Skin of body (tissue), 2 donors: ENCODE measurements around a stretch of chr9.

DNA sequence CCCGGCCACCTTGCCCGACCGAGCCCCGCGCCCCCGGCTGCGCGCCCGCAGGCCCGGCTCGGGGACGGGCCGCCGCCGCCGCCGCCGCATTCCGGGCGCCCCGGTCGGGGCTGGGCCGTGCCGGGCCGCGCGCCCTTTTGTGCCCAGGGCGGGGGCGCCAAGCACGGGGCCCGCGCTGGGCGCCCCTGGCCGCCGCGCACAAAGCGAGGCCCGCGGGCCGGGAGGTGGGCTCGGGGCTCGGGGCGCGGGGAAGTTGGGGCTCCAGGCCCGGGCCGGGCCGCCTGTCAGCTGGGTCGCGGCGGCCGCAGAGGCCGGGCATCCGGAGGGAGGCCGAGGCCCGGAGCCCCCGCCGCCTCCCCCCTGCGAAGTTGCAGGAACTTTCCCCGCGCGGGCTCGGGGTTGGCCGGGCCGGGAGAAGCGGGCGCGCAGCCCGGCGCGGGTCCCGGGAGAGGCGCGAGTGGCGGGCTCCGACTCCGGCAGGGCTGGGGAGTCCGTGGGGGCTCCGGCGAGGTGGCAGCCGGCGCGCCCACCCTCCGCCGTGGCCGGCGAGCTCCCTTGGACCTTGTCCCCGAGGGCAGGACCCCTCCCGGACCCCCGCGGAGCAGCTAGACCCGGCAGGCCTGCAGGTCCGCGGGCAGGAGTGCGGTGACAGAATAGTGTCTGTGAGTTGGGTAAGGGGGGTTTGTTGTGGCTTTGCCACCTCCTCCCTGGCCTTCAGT is 685 bp downstream of the PHF2 start:
- RAMPAGE, long total RNA: no peak

- RAMPAGE, long total RNA: no peak
Observed at GRCh38 chr9:93673528-93673911, 97.1 kb downstream of the PHF2 start.

GRCh38 chr9:94085249-94085652 is 987 bp downstream of the PTPDC1 start:
- RAMPAGE, long total RNA: no peak

- RAMPAGE, long total RNA: no peak
Observed at GRCh38 chr9:94549507-94550287, 43.9 kb downstream of the FBP2 start.

DNA sequence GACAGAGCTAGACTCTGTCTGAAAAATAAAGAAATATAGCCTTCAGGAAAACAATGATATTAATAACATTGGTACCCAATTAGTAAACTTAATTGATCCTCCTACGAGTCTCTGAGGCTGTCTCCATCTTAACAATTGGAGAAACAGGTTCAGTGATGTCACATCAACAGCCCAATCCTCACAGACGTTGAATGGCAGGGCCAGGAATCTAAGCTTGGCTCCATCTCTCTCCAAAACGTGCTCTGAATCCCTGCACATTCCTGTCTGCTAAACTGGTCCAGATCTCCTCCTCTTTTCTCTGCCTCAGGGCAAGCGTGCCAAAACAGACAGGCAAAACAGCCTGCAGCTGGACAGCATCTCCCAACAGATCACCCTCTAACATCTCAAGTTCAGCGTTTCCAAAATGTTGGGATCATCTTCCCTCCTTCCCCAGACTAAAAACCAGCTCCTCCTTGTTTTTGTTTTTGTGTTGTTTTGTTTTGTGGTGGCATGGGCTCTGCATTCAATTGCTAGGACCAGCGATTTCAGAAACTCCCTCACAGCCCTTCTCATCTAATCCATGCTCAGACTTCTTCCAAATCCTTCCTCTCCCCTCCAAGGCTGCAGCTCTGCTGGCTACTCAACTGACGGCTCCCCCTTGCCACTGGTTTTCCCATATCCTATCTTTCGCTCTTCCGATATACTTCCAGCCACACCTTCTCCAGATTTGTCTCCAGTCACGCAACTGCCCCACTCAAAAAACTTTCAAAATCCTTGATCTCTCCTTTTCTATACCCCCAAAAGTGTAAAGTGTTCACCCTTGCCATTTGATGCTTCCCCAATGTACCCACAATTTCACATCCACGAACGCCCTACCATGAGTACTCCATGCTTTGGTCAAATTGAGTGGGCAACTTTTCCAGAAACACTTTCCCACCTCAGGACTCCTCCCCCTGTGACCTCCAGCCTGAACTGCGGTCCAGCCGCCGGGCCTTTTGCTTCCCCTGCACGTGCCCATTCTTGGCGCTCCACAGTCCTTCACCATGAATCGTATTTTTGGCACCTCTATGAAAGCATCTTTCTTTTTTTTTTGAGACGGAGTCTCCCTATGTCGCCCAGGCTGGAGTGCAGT is 6.3 kb downstream of the FBP1 start:
- RAMPAGE, long total RNA: no peak

DNA sequence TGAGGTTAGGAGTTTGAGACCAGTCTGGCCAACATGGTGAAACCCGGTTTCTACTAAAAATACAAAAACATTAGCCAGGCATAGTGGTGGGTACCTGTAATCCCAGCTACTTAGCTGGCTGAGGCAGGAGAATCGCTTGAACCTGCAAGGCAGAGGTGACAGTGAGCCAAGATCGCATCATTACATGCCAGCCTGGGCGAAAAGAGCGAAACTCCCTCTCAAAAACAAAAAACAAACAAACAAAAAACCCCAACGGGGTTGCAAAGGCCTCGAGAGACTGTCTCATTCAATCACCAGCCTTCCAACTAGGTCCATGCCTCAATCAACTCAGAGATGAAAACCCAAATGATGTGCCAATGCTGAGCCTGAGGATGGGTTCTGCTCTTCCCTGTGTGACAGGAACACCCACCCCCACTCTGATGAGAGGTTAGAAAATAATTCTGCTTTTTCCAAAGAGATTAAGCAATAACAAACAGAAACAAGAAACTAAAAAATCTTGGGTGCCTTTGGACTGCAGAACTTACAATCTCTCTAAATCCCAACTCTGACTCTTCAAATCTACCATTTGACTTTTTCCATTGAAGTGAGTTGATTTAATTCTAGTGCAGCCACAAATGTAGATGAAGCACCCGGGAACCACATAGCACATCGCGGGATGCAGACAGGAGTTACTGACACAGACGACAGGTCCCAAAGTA is 25.4 kb upstream of the FBP1 start:
- RAMPAGE, long total RNA: no peak

DNA sequence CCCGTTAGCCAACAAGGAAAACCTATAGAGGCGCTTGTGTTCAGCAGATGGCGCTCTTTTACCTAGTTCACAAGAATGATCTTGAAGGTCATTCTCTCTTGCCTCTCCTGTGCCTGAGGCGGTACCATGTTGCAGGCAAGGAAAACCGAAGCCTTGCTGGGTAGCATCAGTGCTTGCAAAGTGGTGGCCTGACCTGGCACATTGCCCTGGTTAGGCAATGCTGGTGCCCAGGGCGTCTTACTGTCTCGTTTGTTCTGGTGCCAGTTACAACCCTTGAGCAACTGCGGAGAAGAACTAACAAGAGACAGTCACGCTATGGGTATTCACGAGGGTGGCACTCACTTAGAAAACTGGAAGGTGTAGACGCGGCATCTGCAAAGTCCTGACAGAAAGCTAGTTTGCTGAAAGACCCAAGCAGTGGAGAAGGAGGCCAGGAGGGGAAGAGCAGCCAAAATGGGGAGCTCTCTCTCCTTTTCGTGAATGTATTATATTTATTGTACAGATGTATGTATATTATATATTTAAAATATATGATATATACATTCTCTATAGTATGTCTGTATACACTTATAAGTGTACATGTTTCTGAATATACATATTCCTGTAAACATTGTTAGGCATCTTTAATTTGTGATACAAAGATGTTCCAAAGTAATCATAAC is 56.8 kb downstream of the AOPEP start:
- RAMPAGE, long total RNA: no peak

- RAMPAGE, long total RNA: no peak
Observed at GRCh38 chr9:94827306-94828368, 101.1 kb downstream of the AOPEP start.

DNA sequence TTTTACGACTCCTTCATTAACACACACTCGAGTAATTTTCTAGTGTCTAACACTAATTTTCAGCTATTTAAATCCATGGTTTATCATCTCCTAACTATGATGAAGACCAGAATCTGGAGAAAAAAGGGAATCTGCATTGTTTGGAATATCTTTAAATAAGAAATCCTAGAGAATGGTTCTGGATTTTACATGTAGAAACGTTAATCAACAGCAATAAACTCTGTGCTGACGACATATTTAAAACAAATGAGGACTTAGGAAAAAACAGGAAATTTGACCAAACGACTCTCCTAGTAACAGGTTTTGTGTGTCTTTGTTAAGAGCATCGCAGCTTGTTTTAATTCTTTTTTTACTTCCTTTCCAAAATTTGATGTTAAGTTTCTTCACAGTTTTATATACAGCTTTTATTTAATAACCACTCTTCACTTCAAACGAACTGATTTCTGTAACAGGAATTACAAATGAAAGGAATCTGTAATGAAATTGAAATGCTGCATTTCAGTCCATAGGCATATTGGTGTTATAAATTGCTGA is 138.6 kb downstream of the AOPEP start:
- RAMPAGE, long total RNA: no peak

GRCh38 chr9:94870812-94871518 is 144.5 kb downstream of the AOPEP start:
- RAMPAGE, long total RNA: no peak

DNA sequence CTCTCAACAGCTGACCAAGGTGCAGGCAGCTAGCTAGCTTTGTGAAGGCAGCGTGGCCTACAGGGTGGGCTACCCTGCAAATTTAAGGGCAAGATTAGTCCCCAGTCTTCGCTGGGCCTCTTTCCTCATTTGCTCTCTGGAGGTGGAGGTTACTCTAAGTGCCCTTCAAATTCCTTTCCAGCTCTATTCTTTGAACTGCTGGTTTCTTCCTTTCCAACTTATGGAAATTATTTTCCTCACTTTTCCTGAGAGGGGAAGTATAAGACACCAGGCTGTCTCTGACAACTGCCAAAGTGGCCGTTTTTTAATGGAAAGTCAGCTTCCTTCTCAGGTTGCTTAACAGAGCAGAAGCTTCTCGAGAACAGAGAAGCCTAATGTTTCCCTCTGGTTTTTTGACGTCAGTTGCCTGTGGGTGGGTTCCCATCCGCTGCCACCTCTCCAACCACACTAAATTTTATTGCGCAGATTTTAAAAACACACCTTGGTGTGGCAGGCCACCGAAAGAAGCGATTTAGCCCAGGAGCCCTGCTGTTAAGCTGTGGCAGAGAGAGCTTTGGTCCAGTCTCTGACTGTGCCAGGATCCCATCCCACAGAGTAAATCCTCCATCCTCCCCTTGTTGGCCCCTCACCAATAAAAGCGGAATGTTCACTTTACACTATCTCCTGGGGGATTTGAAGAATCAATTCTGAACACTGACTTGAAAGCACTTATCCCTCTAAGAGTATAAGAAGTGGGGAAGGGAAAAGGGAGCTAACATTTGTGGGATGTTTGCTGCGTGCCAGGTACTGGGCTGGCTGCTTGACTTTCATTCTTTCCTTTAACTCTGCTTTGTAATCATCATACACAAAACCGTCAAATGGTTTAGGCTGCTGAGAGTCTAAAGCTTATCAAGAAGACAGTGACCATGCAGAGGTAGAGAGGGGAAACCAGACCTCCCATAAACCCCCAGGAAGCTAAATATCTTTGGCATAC is 181.5 kb downstream of the AOPEP start:
- RAMPAGE, long total RNA: no peak

GRCh38 chr9:94937413-94937989 is 211.0 kb downstream of the AOPEP start:
- RAMPAGE, long total RNA: no peak

DNA sequence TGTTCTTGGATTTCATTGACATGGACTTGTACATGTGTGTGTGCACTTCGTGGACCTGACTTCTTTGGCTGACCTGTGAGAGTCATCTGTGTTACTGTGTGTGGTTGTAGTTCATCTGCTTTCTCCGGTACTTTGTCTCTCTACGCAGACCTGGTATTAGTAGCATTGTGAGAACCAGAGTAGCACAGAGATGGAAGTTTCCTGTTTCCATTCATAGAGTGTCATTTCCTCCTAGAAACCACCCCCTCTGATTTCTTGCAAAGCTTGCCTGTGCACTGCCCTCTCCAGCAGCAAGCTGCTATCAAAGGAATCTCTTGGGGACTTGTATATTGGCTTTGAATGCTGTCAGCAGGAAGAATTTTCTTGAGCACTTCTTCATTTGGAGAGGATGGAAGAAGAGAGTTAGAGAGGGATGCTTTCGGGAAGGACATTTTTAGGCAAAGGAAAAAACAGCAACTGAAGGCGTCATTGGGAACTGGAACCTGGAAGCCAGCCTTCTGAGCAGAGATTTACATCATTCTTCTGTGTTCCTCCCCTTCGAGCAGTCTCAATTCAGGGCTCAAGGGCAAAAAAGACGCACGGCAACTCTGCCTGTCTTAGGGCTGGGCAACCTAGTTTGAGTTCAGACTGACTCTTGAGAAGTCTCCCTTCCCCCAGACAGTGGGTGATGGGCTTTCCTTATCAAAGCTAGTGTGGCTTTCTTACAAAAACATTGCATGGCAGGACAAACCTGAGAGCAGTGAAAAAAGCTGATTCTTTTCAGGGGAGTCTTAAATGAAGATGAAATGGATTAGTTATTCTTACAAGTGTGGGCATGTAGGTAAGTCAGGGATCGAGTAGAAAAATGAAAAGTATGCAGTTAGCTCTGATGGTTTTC is 226.2 kb downstream of the AOPEP start:
- RAMPAGE, long total RNA: no peak

DNA sequence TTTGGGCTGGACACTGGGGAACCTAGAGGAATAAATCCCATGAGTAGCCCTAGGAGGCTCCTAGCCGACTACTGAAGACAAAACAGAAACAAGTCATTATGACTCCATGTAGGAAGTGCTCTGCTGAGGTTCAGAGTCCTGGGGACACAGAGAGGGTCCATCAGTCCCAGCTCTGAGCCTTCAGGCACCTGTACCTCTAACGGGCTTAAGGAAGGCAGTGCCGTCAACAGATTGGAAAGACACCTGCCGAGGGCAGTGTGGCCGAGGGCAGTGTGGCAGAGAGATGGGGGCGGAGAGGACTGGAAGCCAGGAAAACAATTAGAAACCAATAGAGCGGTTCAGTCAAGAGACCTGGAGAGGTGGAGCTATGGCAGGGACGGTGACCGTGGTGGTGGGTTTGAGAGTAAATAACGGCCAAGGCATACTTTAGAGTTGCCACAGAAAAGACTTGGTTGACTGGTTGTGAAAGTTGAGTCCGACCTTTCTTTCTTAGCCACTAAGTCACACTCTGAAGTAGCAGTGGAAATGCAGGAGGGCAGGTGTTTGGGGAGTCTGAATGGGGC is 245.3 kb downstream of the AOPEP start:
- RAMPAGE, long total RNA: no peak

GRCh38 chr9:94993143-94994147 is 266.9 kb downstream of the AOPEP start:
- RAMPAGE, long total RNA: no peak

DNA sequence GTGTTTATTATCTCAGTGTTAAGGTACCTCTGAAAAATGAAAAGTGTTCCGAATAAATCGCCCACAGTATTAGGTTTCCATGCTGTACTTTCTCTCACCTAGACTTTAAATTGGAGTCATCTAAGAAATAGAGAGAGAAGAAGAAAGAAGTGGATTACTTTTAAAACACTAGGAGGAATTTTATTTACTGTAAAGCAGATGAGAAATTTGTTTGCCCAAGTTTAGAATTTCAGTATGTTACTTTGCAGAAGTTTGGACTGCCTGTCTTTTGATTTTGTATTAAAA is 279.3 kb downstream of the AOPEP start:
- RAMPAGE, long total RNA: no peak

- RAMPAGE, long total RNA: no peak
Observed at GRCh38 chr9:95018209-95019347, 292.1 kb downstream of the AOPEP start.

DNA sequence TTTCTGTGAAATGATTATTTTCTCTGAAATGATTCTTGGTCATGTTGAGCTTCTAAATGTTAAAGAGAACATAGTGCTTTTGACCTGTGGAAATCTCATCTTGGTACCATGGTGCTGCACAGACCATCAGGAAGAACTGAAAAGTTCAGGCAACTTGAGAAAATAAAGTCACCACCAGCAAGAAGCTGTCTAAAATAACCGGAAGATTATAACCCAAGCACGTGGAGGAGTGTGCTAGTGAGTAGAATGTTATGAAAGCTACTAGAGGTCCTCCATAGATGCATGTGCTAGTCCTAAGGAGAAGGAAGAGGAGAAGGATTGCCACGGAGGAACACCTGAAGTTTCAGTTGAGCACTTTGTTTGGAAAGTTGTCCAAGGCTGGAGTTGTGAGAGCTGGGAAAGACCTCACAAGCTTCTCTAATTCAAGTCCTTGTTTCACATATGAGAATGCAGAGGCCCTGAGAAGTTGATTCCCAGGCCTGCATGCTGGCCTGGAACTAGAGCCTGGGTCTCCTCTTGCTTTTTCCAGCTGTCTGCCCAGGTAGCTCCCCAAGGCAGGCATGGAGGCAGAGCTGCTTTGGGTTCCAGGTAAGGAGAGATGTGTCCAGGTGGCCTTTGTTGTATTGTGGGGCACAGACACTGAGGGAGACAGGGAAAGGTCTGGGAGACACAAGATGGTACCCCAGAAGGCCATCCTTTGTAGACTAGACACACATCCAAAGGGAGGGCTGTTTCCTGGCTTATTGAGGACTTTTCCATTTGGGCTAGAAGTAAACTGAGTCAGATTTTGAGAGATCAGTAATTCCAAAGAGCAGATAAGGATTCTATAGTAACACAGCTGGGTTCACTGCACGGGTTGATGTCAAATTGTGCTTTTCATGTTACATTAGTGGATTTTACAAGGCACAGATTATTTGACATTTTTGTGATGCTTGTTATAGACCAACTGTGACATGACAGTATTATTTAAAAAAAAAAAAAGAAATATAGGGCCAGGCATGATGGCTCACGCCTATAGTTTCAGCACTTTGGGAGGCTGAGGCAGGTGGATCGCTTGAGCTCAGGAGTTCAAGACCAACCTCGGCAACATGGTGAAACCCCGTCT is 293.5 kb downstream of the AOPEP start:
- RAMPAGE, long total RNA: no peak

GRCh38 chr9:95030867-95031382 is 286.6 kb downstream of the FANCC start:
- RAMPAGE, long total RNA: no peak

- RAMPAGE, long total RNA: no peak
Observed at GRCh38 chr9:95045744-95046316, 271.7 kb downstream of the FANCC start.